Spleen (tissue), 7 donors: Measurements from ENCODE around the genes LY9, SDHC and FCGR3A.

DNA sequence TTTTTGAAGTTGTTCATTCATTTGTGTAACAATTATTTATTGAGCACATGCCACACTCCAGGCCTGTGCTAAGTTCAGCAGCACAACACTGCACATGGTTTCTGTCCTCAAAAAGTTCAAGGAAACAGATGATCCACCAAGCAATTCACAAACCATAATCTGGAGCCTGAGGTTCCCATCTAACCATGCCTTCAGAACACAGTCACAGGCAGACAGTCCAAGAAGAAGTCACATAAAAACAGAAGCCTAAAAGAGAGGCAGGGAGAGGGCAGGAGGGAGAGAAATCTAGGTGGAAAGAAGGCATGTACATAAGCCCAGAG lies 1.9 kb downstream of the CD48 start:
- PRO-cap, 4 experiments = peak in 1 of 4 experiments; most common plus-strand start position 211 of the sequence (in 1)
- RAMPAGE, long total RNA, 4 experiments = no peak in any of the 4 experiments

DNA sequence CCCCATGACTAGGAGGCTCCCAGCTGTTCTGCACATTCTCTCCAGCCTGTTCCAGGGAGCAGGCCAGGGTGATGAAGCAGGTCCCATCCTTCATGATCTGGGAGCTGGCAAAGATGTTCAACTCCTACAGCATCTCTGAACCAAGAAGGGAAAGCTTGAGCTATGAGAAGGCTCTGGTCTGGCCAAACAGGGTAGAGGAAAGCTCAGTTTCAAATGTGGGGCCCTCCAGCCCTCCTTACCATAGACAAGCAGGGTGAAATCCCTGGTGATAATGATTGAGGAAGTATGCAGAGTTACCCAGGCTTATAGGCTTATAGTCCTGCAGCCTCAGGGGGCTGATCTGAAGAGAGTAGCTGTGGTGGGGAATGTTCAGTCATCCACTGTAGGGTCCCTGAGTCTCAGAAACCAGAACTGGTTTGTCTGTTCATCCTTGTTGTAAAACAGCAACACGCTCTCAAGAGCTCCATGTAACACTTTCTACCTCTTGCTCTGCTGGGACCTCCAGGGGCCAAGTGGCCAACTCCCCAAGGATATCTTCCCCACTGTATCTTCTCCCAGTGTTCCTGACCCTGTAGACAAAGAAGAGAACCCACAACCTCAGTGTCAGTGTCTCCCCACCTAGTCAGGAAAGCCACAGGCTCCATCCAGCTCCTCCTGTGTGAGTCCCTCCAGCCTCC lies 19.8 kb upstream of the LY9 start:
- PRO-cap, 4 experiments = no peak in any of the 4 experiments
- RAMPAGE, long total RNA, 4 experiments = no peak in any of the 4 experiments

- PRO-cap, 4 experiments = peak in 4 of 4 experiments; most common plus-strand start chr1:160796174 (in 1); most common minus-strand start chr1:160795977 (in 3)
- RAMPAGE, long total RNA, 4 experiments = start-site peak on the plus strand in 4 of 4 experiments, at chr1:160796161-160796268 at its widest, 23 to 368 reads per replicate
Observed at GRCh38 chr1:160795774-160796432, at the start of gene LY9. Gene LY9, plus strand, starts transcription at chr1:160796174.

- PRO-cap, 4 experiments = peak in 1 of 4 experiments; most common minus-strand start chr1:160862227 (in 1)
- RAMPAGE, long total RNA, 4 experiments = no peak in any of the 4 experiments
Observed at GRCh38 chr1:160861925-160862438, 705 bp downstream of the CD244 start.

GRCh38 chr1:160951217-160951880 lies 3.3 kb downstream of the ITLN2 start:
- PRO-cap, 4 experiments = no peak in any of the 4 experiments
- RAMPAGE, long total RNA, 4 experiments = no peak in any of the 4 experiments

DNA sequence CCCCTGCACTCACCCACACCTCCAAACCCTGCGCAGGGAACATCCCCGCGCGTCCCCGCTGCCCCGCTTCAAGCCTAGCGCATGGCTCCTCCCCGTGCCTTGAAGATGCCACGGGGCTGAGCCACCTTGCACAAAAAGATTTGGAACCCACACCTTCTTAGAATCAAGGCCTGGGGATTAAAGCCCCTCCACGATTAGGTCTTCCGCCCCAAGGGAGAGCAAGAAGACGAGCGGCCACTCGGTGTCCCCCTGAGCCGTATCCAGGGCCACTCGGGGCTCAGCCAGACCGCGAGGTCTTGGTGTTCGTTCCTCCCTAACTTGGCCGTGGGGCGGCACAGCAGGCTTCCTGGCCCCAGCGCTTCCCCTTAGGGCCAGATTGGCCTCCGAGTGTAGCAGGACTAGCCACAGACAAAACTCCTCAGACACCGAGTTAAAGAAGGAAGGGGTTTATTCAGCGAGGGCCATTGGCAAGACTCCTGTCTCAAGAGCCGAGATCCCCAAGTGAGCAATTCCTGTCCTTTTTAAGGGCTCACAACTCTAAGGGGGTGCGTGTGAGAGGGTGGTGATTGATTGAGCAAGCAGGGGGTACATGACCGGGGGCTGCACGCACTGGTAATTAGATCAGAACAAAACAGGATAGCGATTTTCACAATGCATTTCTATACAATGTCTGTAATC lies 27.5 kb upstream of the ITLN2 start:
- PRO-cap, 4 experiments = no peak in any of the 4 experiments
- RAMPAGE, long total RNA, 4 experiments = no peak in any of the 4 experiments

DNA sequence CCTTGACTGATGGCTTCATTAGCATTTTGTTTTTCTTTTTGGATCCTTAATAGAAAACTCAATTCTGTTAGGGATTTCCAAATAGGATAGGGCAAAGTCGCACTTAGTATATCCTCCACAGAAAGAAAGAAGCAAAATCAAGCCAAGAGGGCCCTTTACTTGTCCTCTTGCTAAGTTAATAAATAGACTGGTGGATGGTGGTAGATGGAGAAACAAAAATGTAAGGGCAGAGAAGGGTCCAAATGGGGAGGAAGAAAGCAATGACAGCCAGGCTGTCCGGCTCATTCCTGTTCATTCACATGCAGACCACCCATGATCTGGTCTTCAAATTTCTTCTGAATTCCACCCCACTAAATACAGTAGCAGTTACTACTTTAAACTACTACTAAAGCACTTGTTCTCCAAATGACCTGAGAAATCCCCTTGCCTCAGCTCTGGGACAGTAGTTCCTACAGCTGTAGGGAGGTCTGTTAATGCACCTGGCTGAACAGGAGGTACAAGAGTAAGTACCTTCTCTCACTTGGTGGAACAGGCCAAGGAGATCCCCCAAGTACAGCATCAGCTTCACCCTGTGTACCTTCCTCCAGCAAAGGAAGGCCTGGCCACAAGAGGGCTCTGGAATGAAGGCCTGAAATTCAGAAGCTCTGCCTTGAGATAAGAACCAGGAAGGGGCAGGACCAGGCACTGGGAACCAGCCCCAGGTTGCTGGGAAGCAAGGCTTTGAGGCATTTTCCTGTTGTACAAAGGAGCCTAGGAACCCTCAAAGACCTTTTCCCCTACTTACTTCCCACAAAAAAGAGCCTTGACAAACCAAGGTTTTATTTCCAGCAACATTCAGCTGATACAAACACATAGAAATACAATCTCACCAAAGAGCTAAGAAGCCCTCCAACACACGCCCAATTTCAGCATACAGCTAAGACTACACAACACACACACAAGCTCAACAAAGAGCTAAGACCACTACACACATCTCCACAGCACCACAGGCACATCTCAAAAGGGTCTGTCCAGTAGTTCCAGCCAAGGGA lies 23.7 kb downstream of the F11R start:
- PRO-cap, 4 experiments = peak in 2 of 4 experiments; most common plus-strand start position 728 of the sequence (in 1); most common minus-strand start position 580 of the sequence (in 1)
- RAMPAGE, long total RNA, 4 experiments = no peak in any of the 4 experiments

DNA sequence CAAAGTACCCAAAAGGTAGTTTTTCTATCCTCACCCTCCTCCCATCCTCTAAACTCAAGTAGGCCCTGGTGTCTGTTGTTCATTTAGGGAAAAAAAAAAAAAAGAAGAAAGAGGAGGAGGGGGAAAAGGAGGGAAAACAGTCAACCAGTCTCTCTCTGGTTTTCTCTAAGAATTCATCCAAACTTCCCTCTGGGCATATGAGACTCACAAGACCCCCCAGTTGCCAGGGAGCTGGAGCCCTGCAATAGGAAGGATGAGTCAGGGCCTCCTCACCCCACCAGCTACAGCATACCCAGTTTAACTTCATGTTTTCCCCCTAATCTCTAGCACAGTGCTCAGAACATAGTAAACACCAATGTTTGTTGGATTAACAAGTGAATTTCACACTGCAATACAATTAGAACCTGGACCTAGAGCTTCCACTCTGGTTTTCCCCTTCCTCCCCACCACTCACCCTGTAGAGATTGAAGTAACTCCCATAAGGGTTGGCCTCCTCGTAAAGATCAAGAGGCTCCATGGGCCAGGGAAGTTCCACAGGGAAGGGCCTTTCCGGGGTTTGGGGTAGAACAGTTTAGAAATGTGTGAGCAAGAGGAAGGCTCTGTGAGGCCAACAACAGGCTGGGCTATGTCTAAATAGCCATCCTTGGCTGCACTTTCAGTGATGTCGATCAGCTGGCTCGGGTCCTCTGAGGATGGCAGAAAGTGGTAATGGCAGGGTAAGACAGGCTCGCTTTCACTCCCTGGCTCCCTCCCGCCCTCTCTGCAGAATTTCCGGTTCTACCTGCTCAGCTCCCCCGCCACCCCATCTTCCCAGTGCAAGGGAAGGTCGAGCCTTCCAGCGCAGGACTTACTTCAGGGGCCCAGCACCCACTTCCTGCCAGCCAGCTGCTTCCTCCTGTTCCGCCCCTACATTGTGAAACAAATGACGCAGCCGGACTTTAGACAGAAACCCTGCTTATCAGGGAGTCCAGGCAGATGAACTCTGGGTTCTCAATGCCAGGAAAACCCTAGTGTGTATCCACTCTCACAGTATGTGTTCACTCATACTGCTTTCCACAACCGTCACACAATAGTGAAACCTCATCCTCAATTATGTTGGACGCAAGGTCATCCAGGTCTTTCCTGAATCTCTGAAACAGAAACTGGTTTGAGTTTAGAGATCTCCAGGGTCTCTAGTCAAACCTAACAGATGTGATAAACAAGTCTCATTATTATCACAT lies 7.5 kb downstream of the F11R start:
- PRO-cap, 4 experiments = peak in 4 of 4 experiments; most common plus-strand start position 985 of the sequence (in 2); most common minus-strand start position 762 of the sequence (in 2)
- RAMPAGE, long total RNA, 4 experiments = start-site peak on the minus strand in 1 of 4 experiments, centred at position 1,000 of the sequence, 6 reads per replicate

- PRO-cap, 4 experiments = no peak in any of the 4 experiments
- RAMPAGE, long total RNA, 4 experiments = no peak in any of the 4 experiments
Observed at GRCh38 chr1:161016488-161017053, 4.4 kb downstream of the F11R start.

- PRO-cap, 4 experiments = no peak in any of the 4 experiments
- RAMPAGE, long total RNA, 4 experiments = no peak in any of the 4 experiments
Observed at GRCh38 chr1:161163700-161164204, 2.5 kb upstream of the PPOX start.

DNA sequence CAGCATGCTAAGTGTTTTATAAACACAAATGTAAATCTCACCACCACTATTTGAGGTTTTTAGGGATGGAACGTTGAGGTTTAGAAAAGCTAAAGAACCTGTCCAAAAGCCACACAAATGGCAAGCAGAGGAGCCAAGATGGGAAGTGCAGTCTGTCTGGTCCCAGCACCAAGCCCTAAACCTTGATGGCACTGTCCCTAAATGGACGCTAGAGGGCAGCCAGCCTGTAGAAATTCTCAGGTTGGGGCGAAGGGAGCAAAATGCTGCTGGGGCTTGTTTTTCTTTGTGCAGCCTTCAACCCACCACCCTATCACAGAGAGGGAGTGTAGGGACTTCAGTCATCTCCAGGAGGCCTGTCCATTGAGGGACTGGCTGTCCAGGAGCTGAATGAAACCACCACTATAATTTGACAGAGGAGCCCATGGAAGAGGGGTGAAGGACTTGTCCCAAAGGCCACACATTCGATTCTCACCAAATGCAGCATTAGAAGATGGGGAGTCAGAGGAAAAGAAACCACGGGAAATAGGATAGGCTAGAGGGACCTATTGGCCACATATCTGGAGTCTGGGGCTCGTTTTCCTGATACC lies 6.3 kb downstream of the ADAMTS4 start:
- PRO-cap, 4 experiments = no peak in any of the 4 experiments
- RAMPAGE, long total RNA, 4 experiments = no peak in any of the 4 experiments

DNA sequence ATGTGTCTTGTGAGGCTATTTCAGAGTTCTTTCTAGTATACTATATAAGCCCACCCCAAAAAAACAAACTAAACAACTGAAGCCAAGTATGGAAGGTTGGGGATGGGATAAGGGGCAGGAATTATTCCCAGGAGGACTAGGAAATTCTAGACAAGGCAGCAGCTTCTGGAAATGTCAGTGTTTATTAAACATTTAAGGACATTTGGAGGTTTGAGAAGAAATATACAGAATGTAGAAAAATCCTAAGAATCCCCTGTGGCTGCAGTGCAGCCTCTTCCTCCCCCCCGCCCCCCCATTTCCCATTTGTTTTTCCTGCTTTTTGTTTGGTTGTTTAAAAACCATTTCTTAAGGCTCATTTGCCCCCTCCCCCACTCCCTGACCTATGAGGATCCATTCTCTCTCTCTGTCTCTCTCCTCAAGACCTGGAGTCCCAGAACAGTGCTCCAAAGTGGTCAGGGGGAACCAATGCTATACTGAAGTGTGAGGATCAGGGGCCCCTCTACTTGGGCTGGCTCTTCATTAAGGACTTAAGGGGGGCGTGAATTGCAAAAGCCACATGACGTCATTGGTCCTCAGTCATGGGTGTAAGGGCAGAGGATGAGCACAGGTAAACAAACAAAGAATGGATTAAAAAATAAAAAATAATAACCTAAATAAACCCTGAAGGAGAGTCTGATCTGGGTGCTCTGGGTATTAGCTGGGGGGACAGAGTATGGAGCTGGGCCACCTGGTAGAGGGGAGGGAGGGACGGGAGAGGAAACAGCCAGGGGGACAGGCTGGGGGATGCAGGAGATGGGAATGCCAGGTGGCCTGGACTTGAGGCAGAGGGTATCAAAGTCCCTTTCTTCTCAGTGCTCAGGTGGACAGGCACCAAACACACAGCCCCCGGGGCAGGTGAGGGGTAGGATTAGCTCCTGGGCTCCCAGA lies 4.9 kb downstream of the MPZ start:
- PRO-cap, 4 experiments = no peak in any of the 4 experiments
- RAMPAGE, long total RNA, 4 experiments = no peak in any of the 4 experiments

DNA sequence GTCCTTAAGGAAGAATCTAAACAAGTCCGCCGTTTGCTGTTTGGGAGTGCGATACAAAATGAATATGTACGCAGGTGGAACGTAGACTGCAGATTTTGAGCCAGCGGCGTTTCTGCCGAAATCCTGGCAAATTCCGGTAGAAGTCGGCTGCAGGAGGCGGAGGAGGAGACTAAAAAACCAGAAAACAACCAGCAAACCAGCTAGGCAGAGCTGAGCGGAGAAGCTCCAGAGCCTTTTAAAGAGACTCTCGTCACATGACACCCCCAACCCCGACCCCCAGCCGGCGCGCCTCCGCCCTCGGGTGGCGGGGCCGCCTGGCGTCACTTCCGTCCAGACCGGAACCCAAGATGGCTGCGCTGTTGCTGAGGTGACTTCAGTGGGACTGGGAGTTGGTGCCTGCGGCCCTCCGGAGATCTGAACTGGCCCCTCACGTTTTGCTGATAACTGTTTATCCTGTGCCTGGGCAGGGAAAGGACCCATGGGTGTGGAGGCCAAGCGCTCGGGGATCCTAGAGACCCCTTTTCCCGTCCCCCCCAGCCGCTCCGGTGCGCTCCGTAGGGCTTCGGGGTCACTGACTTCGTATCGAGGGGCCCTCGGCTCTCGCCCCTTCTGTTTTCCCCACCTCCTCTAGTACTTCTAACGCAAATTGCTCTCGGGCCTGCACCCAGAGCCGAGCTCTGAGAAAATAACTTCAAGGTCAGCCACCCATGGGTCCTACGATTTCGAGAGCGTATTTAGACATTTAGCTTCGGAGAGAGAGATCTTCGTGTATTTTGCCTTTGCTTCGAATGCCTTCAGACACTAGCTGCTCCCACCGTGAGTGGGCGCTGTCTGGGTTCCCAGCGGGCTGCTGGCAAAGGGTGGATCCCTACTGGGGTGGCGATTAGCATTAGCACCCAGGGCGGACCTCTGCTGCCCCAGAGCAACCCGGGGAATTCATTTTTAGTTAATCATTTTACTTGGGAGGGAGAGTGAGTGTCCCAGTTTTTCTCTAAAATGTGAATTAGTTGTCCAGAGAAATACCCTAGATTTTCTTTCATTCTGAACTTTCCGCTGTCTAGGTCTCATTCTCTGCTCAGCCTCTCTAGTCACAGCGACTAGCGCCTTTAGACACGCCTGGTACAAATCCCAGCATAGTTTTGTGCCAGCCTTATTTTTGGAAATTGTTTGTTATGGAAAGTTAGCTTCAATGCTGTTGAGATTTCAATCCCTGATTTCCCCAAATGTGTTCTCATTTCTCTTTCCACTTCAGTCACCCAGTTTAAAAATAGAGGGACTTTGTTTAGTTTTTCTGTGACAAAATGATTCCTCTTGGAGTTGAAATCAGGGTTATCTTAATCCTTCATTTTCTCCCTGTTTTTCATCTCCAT lies at the start of gene SDHC:
SDHC (plus strand) TSS at position 323 of the 1,370 bp plus-strand sequence.
- PRO-cap, 4 experiments = peak in 4 of 4 experiments; most common plus-strand start position 345 of the sequence (in 2); most common minus-strand start position 237 of the sequence (in 2)
- RAMPAGE, long total RNA, 4 experiments = start-site peak on the plus strand in 4 of 4 experiments, centred at positions 335 to 336 of the sequence, 59 to 97 reads per replicate

DNA sequence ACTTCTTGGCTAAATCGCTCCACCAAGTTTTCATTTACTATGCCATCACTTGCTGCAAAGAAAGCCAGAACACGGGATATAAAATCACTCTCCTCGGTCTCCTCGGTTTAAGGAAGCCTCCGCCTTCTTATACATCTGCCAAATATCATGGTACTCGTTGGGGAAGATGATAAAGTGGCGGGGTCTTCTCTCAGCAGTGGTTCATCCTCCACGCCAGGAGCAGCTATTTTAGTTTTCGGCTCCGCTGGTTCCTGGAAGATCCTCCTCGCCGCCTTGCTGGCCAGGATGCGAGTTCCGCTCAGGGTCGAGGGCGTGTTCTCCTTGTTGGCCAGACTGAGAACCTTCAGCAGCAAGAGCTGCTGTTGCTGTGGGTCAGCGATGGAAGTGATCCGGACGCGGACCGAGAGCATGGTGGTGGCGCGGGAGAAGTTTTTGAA lies 11.3 kb upstream of the CFAP126 start:
- PRO-cap, 4 experiments = no peak in any of the 4 experiments
- RAMPAGE, long total RNA, 4 experiments = no peak in any of the 4 experiments

DNA sequence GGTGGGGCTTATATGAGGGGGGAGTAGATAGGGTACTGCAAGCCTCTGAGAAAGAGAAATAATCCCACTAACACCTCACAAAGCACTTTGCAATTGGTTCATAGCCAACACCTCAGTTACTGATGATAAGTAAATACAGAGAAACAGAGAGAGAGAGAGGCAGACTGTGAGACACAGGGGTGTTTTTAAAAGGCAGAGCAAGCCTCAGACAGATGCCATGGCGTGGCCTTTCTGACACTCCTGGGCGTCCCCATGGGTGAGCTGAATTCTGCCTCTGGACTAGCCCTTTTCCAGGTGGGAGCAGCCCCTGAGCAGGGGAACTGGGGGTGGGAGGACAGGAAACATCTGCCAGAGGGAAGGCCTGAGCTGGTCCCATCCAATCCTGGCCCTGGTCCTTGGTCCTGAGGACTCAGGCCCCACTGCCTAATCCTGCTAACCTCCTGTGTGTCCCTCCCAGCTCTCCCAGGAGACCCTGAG lies 6.1 kb downstream of the FCGR2A start:
- PRO-cap, 4 experiments = no peak in any of the 4 experiments
- RAMPAGE, long total RNA, 4 experiments = no peak in any of the 4 experiments

DNA sequence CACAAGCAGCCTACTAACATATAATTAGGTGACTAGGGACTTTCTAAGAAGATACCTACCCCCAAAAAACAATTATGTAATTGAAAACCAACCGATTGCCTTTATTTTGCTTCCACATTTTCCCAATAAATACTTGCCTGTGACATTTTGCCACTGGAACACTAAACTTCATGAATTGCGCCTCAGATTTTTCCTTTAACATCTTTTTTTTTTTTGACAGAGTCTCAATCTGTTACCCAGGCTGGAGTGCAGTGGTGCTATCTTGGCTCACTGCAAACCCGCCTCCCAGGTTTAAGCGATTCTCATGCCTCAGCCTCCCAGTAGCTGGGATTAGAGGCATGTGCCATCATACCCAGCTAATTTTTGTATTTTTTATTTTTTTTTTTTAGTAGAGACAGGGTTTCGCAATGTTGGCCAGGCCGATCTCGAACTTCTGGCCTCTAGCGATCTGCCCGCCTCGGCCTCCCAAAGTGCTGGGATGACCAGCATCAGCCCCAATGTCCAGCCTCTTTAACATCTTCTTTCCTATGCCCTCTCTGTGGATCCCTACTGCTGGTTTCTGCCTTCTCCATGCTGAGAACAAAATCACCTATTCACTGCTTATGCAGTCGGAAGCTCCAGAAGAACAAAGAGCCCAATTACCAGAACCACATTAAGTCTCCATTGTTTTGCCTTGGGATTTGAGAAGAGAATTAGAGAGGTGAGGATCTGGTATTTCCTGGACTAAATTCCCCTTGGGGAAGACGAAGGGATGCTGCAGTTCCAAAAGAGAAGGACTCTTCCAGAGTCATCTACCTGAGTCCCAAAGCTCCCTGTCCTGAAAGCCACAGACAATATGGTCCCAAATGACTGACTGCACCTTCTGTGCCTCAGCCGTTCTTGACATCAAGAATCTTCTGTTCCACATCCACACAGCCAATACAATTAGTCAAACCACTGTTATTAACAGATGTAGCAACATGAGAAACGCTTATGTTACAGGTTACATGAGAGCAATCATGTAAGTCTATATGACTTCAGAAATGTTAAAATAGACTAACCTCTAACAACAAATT lies 5.6 kb upstream of the HSPA6 start:
- PRO-cap, 4 experiments = no peak in any of the 4 experiments
- RAMPAGE, long total RNA, 4 experiments = no peak in any of the 4 experiments

- PRO-cap, 4 experiments = no peak in any of the 4 experiments
- RAMPAGE, long total RNA, 4 experiments = no peak in any of the 4 experiments
Observed at GRCh38 chr1:161531634-161532329, 7.4 kb downstream of the HSPA6 start.

DNA sequence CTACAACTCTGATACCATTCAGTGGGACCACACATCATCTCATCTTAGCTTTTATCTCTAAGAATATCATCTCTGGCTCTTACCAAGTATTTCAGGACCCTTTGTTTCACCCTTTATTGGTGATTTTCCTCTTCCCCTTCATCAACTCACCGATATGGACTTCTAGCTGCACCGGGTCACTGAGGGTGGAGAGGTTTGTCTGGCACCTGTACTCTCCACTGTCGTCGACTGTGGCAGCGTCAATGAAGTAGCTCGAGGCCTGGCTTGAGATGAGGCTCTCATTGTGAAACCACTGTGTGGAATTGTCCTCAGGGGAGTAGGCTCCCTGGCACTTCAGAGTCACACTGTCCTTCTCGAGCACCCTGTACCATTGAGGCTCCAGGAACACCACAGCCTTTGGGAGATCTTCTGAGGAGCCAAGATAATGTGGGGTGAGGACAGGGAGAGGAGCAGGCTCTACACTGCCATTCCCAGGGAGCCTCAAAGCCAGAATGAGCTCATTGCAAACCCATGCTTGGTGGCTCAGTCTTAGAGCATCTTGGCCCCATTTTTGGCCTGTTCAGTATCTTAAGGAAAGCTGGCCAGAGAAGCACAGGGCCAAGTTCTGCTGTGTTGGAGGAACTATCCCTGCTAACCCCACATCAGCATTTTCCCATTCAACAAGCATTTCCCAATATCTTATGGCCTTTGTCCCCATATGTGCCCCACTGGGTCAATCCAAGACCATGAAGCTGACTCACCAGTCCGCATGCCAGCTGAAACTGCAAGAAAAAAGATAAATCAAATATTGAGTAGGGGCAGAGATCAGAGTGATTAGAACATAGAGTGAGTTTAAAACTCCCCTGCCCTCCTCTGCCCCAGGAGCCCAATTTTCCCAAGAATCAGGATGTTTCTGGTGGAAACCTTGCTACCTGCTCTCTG lies 1.1 kb downstream of the FCGR3A start:
- PRO-cap, 4 experiments = peak in 4 of 4 experiments; most common plus-strand start position 344 of the sequence (in 1); most common minus-strand start position 244 of the sequence (in 4)
- RAMPAGE, long total RNA, 4 experiments = start-site peak on the minus strand in 2 of 4 experiments, centred at positions 555 to 753 of the sequence, 24 to 67 reads per replicate

DNA sequence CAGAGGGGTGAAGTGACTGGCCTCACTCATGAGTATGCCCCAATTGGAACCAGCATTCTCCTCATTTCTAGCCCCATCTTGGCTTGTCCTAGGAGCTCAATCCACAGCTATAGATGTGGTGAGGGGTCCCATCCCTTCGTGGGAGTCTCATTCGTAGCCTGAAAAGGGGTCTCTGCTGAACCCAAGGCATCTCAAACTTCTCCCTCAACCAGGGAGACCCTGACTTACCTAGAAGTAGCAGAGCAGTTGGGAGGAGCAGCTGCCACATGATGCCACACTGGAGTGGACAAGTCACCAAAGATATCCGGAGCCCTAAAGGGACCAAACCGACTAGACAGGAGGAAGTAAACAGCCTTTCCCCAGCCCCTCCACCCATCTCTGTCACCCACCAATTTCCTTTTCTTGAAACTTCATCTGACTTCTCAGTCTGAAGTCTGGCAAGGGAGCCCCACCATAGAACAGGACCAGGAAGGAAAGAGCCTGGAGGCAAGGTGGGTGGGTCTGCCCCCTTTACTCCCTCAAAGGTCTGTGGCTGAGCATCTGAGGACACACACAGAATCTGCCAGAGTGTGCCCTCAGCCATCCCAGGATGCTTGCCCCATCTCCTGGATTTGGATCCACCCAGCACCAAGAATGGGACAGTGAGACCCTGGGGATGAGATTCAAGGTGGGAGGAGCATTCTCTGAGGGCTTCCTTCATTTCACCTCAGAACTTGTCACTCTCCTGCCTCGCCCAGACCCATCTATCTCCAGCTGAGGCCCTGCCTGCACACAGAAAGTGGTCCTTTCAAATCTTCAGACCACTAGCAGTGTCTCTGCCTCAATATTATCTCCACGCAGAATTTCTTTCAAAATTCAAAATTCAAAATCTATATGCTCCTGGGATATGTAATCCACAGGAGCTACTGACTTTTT lies at the start of gene FCGR3A:
FCGR3A (minus strand) TSS at position 350 of the 915 bp plus-strand sequence.
- PRO-cap, 4 experiments = peak in 4 of 4 experiments; most common plus-strand start position 425 of the sequence (in 4); most common minus-strand start position 332 of the sequence (in 2)
- RAMPAGE, long total RNA, 4 experiments = start-site peak on the plus strand in 2 of 4 experiments, centred at positions 420 to 430 of the sequence, 64 to 134 reads per replicate; start-site peak on the minus strand in 4 of 4 experiments, centred at positions 217 to 626 of the sequence, 20 to 160 reads per replicate

GRCh38 chr1:161612326-161613267 lies 18.4 kb downstream of the FCGR3B start:
- PRO-cap, 4 experiments = peak in 4 of 4 experiments; most common plus-strand start chr1:161612712 (in 4); most common minus-strand start chr1:161612489 (in 2)
- RAMPAGE, long total RNA, 4 experiments = start-site peak on the minus strand in 1 of 4 experiments, at chr1:161612425-161612495 at its widest, 5 to 8 reads per replicate